LNCaP clone FGC (cell line): ENCODE measurements around a stretch of chr14.

- RRBS, 2 experiments = 10 to 17% methylated on average over 1 of the region's 5 CpGs
These were observed 119.8 kb downstream of the TMEM121 start for GRCh38 chr14:105646125-105646600.

- RRBS, 2 experiments = 50 to 70% methylated on average over 10 of the region's 60 CpGs
These were observed 329.3 kb downstream of the TMEM121 start for GRCh38 chr14:105855322-105856460.

DNA sequence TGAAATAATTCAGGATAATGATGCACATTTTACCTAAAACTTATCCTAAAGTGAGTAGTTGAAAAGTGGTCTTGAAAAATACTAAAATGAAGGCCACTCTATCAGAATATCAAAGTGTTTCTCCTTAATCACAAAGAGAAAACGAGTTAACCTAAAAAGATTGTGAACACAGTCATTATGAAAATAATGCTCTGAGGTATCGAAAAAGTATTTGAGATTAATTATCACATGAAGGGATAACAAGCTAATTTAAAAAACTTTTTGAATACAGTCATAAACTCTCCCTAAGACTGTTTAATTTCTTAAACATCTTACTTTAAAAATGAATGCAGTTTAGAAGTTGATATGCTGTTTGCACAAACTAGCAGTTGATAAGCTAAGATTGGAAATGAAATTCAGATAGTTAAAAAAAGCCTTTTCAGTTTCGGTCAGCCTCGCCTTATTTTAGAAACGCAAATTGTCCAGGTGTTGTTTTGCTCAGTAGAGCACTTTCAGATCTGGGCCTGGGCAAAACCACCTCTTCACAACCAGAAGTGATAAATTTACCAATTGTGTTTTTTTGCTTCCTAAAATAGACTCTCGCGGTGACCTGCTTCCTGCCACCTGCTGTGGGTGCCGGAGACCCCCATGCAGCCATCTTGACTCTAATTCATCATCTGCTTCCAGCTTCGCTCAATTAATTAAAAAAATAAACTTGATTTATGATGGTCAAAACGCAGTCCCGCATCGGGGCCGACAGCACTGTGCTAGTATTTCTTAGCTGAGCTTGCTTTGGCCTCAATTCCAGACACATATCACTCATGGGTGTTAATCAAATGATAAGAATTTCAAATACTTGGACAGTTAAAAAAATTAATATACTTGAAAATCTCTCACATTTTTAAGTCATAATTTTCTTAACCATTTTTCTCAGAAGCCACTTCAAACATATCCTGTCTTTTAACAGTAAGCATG lies 335.5 kb downstream of the TMEM121 start:
- RRBS, 2 experiments = no CpG with 5 or more reads among the region's 13 CpGs

DNA sequence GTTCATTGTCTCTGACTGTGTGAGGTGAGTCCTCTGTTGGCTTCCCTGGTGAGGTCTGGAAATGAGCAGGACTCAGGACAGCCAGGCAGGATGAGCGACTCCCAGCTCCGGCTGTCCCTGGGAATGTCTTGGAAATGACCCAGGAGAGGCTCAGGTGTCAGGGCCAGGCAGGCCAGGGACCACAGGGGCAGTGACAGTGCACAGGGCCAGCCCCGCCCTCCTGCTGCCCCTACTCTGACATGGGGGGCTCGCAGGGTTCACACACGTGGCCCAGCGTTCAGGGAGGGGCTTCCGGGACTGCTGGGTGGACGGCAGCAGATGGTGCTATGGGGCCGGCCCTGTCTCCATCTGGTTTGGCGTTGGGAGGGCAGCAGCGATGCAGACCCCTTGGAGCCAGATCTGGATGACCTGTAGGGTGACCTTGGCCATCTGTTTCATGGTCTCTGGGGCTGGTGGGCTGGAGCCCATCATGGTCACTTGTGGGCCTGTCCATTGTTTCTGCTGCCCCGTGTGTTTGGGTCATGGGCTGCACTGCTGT lies 359.0 kb downstream of the TMEM121 start:
- RRBS, 2 experiments = no CpG with 5 or more reads among the region's 12 CpGs

- RRBS, 2 experiments = 37 to 45% methylated on average over 2 of the region's 17 CpGs
These were observed 379.1 kb downstream of the TMEM121 start for GRCh38 chr14:105905332-105905966.

DNA sequence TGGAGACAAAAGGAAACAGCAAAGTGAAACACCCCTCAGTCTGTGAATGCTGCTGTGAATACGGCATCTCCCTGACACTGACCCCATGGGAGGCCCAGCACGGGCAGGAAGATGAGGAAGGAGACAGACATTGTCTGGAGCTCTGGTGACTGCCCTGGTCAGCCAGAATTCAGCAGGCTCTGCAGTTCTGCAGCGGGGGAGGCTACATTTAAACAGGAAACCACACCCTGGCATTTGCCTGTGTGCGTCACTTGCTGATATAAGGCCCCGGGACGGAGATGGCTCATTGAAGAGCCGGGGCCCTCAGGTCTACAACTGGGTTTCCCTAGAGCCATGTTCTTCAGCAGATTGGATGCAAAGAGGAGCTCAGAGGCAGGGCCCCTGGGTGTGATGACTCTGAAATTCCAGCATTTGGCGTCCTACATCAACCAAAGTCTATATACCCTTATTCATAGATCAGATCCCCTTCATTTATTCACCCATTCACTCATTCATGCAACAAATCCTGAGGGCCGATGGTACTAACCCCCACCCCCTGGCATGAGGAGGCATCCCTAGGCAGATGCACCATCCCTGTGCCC lies 413.8 kb downstream of the TMEM121 start:
- RRBS, 2 experiments = no CpG with 5 or more reads among the region's 9 CpGs

DNA sequence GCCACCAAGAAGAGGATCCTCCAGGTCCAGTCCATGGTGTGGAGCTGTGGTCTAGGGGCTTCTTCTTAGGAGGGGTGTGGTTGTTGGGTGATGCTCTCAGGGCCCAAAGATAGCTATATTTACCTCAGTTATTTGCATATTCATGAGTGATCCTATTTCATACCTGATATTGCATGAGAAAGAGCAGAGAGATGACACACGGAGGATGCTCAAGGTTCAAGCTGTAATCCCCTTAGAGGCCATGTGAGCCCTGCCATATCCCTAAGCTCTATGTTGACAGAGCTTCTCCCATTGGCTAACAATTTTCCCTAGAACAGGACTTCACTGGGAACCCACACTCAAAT lies 499.1 kb downstream of the TMEM121 start:
- RRBS, 2 experiments = no CpG with 5 or more reads among the region's 1 CpG

GRCh38 chr14:106108368-106108590 lies 581.9 kb downstream of the TMEM121 start:
- RRBS, 2 experiments = no CpG with 5 or more reads among the region's 3 CpGs

- RRBS, 2 experiments = no CpG with 5 or more reads among the region's 1 CpG
These were observed 627.6 kb downstream of the TMEM121 start for GRCh38 chr14:106153875-106154396.

DNA sequence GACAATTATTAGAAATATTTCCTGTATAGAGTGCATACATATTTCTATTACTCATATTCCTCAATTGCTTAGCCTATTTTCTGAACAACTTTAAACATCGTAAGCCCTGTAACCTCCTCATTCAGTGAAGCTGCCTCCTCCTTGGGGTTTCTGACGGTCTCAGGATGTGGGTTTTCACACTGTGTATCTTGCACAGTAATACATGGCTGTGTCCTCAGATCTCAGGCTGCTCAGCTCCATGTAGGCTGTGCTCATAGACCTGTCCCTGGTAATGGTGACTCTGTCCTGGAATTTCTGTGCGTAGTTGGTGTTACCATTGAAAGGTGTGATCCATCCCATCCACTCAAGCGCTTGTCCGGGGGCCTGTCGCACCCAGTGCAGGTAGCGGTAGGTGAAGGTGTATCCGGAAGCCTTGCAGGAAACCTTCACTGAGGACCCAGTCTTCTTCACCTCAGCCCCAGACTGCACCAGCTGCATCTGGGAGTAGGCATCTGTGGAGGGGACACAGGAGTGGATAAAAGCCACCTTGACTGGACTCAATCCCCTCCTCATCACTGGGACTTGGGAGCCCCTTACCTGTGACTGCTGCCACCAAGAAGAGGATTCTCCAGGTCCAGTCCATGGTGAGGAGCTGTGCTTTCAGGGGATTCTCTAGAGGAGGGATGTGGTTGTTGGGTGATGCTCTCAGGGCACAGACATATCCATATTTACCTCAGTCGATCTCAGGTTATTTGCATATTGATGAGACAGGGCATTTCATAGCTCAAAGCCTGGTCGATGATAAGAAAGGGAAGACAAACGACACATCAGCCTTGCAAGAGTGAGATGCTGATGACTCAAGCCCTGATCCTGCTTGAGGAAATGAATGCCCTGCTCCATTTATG lies 980.7 kb downstream of the TMEM121 start:
- RRBS, 2 experiments = 66 to 81% methylated on average over 4 of the region's 11 CpGs

GRCh38 chr14:106510844-106511214 lies 984.4 kb downstream of the TMEM121 start:
- RRBS, 2 experiments = no CpG with 5 or more reads among the region's 7 CpGs

GRCh38 chr14:106803042-106803402 lies 1276.6 kb downstream of the TMEM121 start:
- RRBS, 2 experiments = no CpG with 5 or more reads among the region's 5 CpGs

DNA sequence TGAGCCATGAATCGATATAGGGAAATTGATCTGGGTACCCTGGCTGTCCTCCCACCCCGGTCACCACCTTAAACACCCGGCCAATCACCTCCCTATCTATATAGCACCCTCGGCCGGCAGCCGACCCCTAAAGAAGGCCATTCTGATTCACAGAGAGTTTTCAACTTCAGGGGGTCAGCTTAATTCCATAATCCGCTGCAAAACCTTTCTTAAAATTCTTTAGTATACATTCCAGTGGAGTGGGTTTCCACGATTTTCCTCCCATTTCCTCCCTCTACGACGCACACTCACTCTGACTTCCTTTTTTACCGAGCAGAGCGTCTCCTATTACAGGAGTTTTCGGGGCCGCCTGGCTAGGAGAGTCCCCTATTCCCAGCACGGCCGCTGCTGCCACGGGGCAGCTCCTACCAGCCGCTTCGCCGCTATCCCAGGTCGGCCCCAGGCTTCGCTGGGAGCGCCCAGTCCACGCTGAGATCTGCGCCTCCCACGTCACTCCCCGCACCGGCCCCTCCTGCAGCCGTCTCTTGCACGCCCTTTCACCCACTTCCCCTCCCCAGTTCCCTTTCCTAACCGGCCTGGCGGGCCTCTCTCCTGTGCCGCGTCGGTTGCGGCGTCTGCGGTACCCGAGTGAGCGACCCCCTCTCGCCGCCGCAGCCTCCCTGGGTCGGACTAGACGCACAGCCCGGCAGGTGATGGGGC lies 1318.1 kb downstream of the TMEM121 start:
- RRBS, 2 experiments = under 1 to 2% methylated on average over 4 to 12 of the region's 46 CpGs